Measurements from ENCODE around the genes LCP2, RANBP17 and NPM1.

- PRO-cap = no peak
Measured at GRCh38 chr5:168328830-168329268, 37.4 kb downstream of the WWC1 start.

GRCh38 chr5:168370826-168371649 is 79.6 kb downstream of the WWC1 start:
- PRO-cap = no peak

DNA sequence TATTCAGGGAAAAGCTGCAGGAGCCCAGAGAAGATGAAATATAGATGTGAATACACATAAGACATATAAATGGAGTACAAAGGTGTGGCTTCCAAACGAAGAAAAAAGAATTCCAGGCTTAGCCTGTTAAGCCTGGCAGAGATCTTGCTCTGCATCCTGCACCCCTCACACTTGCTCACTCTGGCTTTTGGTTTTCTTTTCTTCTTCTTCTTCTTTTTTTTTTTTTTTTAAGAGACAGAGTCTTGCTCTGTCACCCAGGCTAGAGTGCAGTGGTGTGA is 218.8 kb upstream of the PANK3 start:
- PRO-cap = no peak

DNA sequence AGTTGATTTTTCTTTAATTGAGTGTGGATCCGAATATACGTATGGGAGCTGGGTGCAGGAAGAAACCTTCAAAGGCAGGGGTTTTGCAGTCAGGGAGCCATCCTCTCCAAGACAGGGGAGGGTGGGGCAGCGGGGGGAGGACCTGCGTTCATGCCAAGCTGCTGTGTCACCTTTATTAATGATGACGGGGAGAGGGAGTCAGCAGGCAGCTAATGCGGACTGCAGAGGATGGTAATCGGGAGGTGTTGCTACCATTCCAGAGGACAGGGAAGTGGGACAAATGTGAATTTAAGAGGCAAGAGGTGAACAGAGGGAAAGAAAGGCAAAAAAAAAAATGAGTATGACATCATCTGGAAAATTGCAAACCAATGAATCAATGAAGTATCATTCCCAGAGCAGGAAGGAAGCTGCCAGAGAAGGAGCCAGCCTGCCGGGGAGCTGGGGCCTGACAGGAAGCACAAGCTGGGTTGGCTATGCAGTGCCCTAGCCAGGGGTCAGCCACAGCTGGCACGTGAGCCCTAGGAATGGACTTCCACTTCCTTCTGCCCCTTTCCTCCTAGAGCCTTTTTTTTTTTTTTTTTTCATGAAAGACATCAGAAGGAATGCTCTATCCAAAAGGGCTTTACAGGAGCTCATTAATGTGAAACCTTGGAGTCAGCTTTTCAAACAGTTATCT is 9.3 kb downstream of the INSYN2B start:
- PRO-cap = no peak

DNA sequence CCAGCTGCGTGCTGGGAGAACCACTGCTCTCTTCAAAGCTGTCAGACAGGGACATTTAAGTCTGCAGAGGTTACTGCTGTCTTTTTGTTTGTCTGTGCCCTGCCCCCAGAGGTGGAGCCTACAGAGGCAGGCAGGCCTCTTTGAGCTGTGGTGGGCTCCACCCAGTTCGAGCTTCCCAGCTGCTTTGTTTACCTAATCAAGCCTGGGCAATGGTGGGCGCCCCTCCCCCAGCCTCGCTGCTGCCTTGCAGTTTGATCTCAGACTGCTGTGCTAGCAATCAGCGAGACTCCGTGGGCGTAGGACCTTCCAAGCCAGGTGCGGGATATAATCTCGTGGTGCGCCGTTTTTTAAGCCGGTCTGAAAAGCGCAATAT is 12.3 kb downstream of the C5orf58 start:
- PRO-cap = no peak

GRCh38 chr5:170275261-170276037 is 22.1 kb downstream of the LCP2 start:
- PRO-cap = no peak

DNA sequence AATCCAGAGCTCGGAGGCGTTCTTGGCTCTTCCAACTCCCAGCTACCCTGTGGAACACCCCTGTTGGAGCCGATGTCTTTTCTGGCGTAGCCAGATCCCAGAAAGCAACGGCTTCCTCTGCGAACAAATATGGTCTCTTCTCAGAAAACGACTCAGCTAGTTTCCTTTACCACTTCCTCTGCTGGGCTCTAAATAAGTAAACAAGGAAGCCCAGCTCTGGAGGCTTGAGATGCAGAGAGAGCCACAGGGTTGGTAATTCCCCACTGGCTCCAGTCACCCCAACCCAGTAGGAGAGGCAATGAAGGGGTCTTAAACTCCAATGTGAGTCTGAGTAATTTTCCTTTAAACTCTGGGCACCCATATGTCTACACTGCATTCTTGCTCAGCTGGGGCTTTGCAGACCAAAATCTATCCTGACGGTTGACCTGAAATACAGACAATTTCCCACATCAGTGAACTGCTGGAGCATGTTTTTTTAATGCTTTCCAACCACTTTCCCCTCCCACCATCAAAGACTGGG is at the start of gene LCP2:
Gene LCP2, minus strand, starts transcription at position 99 of the 520 bp plus-strand sequence.
- PRO-cap = bidirectional peak, plus-strand start at position 219 of the sequence, minus-strand start at position 106 of the sequence

DNA sequence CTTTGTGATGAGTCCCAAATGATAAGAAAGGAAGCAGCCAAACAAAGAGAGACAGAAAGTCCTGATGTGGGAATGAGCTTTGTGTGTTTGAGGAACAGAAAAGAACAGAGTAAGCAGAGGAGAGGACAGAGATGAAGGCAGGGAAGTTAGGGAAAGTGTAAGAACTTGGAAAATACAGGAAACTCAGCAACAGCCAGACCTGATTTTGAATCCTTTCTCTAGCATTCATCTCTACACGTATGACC is 32.5 kb upstream of the LCP2 start:
- PRO-cap = no peak

- PRO-cap = no peak
Measured at GRCh38 chr5:170357661-170358619, 31.2 kb downstream of the KCNMB1 start.

DNA sequence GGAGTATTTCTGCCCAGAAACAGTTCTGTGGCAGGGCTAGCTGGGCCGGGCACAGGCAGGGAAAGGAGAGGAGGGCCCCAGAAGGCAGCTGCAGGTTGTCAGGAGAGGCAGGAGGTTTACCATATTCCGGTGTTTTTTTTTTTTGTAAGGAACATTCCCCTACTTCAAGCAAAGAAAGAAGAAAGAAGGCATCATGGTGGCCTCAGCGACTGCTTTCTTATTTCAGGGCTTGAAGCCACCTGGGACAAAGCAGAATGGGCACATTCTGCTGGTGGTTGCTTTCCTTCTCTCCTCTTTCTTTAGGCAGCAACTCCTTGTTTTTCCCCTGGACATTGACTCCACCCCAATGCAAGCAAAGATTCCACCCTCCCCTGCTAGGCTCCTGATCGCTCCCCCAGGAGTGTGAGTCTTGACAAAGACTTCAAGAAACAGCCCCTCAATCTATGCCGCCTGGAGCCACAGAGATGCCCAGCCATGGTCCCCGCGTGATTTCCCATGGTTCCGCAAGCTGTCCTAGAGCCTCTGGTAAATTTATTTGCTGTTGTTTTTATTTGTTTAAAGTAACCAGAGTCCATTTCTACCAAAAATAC is 2.5 kb downstream of the KCNMB1 start:
- PRO-cap = no peak

DNA sequence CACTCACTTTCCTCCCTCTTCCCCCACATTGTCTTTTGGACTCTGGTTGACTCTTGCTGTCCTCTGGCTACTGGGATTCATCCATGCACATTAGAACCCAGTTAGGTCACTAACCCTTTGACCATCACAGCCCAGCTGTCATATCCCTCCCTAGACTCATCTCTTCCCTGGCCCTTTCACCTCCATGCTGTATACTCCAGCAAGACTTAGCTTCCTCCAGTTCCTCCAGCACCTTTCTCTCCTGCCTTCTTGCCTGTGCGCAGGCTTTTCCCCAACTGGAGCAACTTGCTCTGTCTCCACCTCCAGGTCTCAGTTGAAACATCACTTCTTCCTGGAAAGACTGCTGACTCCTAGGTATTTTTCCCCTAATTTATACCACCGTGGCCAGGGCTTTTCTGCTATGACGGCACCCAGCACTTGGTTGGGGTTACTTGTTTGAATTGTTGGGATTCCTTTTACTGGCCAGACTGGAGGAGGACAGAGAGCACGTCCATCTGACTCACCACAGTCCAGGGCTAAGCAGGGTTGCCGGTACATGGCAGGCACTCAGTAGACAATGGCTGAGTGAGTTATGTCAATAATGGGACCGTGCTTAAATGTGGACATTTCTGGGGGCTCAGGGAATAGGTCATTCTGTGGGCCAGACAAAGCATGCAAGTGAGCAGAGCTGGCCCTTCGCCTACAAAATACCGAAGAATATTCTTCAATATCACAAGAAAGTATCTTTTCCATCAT is 67.5 kb downstream of the KCNIP1 start:
- PRO-cap = no peak

GRCh38 chr5:170632748-170634082 is 129.4 kb downstream of the KCNIP1 start:
- PRO-cap = no peak

- PRO-cap = no peak
Measured at GRCh38 chr5:170745481-170746152, 37.9 kb upstream of the GABRP start.

GRCh38 chr5:170755630-170756618 is 27.6 kb upstream of the GABRP start:
- PRO-cap = no peak

- PRO-cap = no peak
Measured at GRCh38 chr5:170756849-170757681, 26.5 kb upstream of the GABRP start.

DNA sequence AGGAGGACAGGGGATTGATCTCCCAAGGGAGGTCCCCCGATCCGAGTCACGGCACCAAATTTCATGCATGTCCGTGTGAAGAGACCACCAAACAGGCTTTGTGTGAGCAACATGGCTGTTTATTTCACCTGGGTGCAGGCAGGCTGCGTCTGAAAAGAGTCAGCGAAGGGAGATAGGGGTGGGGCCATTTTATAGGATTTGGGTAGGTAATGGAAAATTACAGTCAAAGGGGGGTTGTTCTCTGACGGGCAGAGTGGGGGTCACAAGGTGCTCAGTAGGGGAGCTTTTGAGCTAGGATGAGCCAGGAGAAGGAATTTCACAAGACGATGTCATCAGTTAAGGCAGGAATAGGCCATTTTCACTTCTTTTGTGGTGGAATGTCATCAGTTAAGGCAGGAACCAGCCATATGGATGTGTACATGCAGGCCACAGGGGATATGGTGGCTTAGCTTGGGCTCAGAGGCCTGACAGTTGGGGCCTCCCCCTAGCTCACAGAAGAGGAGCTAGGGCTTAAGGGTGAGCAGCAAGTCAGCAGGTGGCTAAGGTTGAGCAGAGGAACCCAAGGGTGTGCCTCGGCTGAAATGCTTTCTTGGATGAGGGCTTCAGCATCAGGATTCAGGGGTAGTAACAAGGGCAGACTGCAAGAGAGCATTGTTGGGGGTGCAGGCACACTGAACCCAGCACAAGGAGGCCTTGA is 16.0 kb upstream of the GABRP start:
- PRO-cap = no peak

DNA sequence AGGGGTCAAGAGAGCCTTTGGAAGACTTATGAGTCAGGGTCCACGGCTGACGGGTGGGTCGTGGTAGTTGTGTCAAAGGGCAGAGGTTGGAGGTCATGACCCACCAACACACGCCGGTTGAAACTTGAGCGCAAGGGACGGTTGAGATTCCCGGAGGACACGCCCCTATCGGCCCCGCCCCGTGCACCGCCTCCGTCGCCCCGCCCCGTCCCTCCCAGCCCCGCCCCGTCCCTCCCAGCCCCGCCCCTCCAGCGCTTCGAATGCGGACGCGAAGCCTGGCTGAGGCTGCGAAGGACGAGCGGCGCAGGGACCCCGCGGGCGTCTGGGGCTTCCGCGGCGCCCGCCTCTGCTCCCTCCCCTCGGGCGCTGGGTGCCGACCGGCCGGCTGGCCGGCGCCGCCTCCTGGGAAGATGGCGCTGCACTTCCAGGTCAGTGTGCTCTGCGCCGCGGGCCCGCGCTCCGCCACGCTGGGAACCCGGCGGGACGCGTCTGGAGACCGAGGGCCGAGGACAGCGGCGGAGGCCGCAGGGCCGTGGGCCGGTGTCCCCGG is at the start of gene RANBP17:
Gene RANBP17, plus strand, starts transcription at position 395 of the 550 bp plus-strand sequence.
- PRO-cap = no peak

DNA sequence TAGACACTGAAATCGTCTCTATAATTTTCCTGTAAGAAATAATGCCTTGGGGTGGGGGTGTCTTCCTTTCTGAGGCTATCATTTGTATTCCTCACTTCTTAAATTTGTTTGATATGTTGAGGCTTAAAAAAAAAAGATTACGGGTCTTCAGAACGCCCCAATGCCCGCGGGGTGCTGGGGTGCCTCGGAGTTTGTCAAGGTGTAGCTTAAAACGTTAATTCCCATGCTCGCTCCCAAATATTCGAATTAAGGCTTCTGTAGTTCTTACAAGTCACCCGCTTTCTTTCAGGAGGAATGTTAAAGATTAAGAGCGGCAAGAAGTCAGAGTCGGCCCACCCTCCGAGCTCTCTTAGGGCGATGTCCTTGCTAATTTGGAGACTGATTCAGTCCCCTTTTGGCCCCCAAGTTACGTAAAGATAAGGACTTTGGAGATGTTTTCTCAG is 864 bp upstream of the NPM1 start:
- PRO-cap = no peak

- PRO-cap = unidirectional peak, plus-strand start at chr5:171387852
Measured at GRCh38 chr5:171387207-171388245, at the start of gene NPM1. Gene NPM1 (plus strand): TSS chr5:171387849.

- PRO-cap = no peak
Measured at GRCh38 chr5:171412597-171413639, 6.5 kb upstream of the FGF18 start.

Measured in neutrophil (primary cell).